ENCODE data around the genes CD79A, DEDD2 and ERF.

- RRBS, result 4% methylated on average over 7 of the region's 58 CpGs
Measured at GRCh38 chr19:41521842-41522552, 54.0 kb upstream of the CEACAM21 start.

DNA sequence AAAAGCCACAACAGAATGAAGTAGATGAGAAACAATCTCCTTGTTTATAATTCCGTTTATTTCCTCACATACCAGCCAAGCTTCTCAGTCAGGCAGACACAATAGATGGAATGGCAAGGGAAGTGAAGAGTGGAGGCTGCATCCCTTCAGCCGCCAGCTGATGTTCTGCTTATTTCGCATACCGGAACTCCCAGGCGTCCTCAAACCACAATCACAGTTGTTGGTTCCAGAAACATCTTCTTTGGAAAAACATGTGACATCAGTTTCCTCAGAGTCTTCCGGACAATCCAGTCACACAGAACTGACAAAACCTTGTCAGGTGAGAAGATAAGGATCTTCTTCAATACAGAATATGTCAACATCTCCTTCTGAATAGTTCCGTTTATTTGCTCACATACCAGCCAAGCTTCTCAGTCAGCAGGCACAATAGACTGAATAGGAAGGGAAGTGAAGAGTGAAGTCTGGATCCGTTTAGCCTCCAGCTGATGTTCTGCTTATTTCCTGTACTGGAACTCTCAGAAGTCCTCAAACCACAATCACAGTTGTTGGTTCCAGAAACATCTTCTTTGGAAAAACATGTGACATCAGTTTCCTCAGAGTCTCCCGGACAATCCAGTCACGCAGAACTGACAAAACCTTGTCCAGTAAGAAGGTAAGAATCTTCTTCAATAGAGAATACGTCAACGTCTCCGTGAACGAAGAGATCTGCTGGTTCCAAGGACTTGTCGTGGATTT lies 45.1 kb upstream of the CEACAM21 start:
- RRBS, result 1% methylated on average over 2 of the region's 15 CpGs

DNA sequence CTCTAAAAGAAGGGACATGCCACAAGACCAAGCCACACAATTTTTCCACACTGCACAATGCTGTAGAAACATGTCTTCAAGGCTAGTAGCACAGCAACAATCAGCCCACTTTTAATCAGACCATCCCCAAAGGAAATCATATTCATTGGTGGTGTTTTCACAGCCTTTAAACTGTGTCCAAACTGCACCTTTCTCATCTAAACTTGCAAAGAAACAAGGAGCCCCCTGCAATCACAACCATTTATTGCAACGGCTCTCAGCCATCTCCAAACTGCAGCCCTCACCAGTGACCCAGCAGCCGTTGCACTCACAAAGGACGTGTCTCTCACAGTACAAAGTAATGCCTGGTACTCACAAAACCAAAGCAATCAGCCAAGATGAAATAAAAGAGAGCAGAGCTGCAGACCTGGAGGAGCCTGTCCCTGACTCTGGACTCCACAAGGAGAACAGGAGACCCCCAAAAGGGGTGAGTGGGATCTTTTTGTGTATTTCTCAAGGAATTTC lies 20.3 kb upstream of the CEACAM21 start:
- RRBS, result no CpG with 5 or more reads among the region's 3 CpGs

GRCh38 chr19:41623124-41623669 lies 3.7 kb downstream of the CEACAM4 start:
- RRBS, result no CpG with 5 or more reads among the region's 8 CpGs

- RRBS, result no CpG with 5 or more reads among the region's 4 CpGs
Measured at GRCh38 chr19:41716292-41716535, 7.8 kb downstream of the CEACAM5 start.

DNA sequence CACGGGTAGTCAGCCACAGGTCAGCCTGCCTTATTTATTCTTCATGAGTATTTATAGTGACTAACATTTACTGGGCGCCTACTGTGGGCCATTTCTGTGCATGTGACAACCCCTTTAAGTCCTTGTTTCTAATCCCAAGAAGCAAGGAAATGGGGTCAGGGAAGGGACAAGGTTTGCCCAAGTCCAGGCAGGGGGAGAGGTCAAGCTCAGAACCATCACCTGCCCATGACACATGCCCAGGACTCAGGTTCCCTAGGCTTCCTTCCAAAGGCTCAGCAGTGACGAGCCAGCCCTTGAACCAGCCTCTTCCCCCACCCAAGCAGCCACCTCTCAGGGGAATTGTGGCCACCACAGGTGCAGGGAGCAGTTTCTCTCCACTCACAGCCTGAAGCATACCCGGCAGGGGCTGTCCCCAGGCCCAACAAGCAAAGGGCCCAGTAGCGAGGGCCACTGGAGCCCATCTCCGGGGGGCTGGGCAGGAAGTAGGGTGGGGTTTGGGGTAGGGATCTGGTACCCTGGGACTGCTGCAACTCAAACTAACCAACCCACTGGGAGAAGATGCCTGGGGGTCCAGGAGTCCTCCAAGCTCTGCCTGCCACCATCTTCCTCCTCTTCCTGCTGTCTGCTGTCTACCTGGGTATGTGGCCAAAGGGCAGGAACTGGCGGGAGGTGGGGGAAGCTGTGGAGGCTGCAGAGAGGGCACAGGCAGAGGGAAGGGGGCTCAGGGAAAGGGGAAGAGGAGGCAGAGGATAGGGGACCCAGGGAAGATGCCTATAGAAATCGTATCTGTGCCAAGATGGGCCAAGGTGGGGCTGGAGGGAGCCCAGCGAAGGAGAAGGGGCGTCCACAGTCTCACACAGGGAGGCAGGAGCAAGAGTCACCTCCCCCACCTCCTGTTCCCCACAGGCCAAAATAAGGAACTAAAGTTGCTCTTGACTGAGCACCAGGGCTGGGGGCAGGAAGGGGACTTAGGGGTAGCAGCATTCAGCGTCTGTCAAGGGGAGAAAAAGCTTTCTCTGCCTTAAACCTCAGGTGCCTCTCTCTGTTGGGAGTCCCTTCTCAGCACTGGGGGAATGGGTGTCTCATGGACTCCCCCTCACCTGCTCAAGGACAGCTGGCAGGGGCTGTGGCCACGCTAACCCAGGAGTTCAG lies at the start of gene CD79A:
Gene CD79A (plus strand): TSS at position 533 of the 1,152 bp plus-strand sequence.
- RRBS, result 52% methylated on average over 3 of the region's 12 CpGs

- RRBS, result 97% methylated on average over 2 of the region's 8 CpGs
Measured at GRCh38 chr19:41897603-41897963, 14.6 kb downstream of the ARHGEF1 start.

GRCh38 chr19:41912657-41913088 lies 15.6 kb downstream of the ERFL start:
- RRBS, result 33% methylated on average over 15 of the region's 23 CpGs

DNA sequence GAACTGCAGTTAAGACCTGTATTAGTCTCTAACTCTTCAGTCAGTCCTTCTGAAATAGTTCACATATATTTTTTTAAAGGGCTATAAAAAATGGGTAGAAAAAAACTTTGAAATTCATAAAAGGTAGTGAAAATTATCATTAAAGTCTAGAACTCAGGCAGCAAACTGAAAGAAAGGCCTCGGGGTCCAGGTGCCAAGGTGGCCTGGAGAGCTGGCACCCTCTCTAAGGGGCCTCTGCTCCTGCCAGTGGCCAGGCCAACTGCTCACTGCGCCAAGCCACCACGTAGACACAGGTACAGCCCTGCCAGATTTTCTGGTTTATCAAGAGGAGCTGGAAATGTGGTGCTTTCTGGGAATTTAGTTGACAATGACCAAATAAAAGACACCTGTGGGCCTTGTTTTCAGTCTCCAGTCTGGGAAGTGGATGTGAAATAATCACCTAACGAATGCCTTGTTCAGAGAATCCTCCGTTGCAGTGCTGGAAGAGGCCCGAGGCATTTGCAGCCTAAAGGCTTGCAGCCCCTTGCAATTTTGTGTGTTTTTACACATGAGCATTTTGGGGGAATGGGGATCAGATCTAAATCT lies 22.8 kb downstream of the ZNF574 start:
- RRBS, result no CpG with 5 or more reads among the region's 6 CpGs

DNA sequence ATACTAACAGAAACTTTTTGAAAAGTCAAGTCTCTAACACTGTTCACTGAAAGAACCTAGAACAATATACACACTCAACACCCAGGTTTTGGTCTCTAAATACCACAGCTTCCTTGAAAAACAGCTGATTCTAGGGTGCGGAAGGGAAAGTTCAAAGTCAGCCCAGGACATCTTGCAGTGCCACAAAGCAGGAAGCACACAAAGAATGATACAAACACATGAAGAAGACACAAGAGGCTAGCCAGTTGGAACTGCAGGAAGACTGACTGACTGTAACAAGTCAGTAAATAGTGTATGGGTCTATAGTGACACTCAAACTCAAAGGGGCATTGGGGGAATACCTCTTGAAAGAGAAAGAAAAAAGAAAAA lies 4.6 kb downstream of the DEDD2 start:
- RRBS, result no CpG with 5 or more reads among the region's 1 CpG

DNA sequence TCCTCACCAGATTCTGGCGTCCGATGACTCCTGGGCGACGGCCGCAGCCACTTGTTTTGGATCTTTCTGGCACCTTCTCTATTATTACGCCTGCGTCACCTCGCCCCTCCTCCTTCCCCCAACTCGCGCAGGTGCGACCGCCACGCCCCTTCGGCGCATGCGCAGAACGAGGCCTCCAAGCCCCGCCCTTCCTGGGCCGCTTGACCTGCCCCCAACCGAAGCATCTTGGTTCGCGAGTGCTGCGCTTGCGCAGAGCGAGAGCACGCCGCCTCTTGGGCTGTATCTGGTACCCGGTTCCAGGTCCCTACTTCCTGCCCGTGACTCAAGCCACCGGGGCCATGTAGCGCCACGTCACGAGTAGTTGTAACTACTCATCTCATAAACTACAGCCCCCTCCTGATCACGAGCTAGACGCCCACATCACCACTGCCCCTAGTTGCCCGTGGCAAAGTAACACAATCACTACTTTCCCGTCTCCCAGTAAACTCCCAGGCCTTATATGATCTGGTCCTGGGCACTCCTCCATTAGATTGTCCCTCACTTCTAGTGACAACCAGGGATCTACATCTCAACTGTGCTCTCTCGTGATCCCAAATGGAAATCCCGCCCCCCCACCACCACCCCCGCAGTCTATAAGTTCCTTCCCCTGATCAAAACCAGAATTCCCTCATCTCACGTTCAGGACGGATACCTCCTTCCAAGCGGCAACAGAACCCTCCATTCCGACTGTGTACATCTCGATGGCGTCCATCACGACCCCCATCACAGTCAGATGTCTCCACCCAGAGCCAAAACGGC lies at the start of gene DEDD2:
Gene DEDD2 (minus strand): TSS at position 53 of the 798 bp plus-strand sequence.
- RRBS, result no CpG with 5 or more reads among the region's 48 CpGs

DNA sequence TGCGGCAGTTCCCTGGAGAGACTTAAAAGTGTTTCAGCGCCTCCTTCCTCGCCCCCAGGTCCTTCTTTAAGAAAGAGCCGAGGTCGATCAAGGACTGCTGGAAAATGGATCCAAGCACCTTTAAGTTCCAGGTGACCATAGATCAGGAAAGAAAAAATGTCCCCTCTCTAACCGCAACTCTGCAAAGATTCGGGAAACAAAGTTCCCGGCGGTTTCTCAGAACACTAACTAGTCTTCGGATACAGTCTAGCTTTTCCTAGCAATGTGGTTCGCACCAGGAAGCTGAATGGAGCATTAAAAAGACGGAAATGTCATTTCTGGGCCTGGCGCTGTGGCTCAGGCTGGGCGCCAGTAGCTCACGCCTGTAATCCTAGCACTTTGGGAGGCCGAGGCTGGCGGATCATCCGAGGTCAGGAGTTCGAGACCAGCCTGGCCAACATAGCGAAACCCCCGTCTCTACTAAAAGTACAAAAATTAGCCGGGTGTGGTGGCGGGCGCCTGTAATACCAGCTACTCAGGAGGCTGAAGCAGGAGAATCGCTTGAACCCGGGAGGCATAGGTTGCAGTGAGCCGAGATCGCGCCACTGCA lies 1.1 kb upstream of the GSK3A start:
- RRBS, result no CpG with 5 or more reads among the region's 29 CpGs

- RRBS, result no CpG with 5 or more reads among the region's 5 CpGs
Measured at GRCh38 chr19:42252589-42252773, 2.4 kb downstream of the ERF start.

DNA sequence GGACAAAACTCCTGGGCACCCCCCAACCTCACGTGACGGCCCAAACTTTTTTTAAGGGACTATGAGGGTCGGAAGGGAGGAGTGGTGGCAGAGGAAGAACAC lies 2.0 kb downstream of the ERF start:
- RRBS, result no CpG with 5 or more reads among the region's 3 CpGs

DNA sequence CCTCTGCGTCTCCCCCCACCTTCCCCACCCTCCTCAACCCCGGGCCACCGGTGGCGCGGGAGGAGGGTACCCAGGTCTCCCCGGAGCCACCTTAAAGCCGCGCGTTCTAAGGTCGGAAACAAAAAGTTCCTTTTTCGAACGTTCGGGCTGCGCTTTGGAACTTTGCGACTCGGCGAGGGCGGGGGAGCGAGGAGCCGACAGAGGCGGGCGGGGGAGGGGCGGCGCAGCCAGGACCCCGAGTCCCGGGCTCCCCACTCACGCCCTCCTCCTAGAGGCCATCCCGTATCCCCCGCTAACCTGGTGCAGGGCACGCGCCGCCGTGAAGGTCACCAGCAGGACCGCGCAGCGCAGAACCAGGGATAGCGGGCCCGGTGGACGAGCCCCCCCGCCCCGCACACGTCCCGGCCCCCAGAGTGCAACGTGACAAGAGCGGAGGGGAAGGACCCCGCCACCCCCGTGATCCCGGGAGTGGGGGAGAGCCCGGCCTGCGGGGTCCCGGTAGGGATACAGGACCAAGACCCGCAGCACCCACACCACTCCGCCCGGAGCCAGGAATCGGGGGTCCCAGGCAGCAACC lies 600 bp downstream of the ERF start:
- RRBS, result 2% methylated on average over 13 of the region's 55 CpGs

- RRBS, result under 1% methylated on average over 27 of the region's 77 CpGs
Measured at GRCh38 chr19:42254817-42255717, at the start of gene ERF. Gene ERF, minus strand, starts transcription at chr19:42255128.

DNA sequence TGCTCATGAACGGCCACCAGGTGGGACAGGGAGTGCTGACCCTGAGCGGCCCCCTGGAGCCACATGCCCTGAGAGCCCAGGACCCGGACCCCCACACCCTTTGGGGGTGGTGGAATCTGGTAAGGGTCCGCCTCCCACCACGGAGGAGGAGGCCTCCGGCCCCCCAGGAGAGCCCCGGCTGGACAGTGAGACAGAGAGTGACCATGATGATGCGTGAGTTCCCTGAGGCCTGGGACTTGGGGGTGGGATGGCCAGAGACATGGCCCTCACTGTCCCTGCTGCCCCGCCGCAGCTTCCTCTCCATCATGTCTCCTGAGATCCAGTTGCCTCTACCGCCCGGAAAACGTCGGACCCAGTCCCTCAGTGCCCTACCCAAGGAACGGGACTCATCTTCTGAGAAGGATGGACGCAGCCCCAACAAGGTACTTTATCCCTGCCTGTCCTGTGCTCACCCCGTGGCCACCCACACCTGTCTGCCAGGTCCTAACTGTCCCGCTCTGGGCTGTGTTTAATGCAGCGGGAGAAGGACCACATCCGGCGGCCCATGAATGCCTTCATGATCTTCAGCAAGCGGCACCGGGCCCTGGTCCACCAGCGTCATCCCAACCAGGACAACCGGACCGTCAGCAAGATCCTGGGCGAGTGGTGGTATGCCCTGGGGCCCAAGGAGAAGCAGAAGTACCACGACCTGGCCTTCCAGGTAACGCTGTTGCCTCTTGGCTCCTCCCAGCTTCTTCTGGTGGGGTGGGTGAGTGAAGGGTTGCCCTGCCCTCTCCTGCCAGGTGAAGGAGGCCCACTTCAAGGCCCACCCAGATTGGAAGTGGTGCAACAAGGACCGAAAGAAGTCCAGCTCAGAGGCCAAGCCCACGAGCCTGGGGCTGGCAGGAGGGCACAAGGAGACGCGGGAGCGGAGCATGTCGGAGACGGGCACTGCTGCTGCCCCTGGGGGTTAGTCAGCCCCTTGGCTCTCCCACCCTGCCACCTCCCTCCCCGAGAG lies 14.6 kb upstream of the PRR19 start:
- RRBS, result 98% methylated on average over 5 of the region's 37 CpGs

- RRBS, result 89% methylated on average over 3 of the region's 22 CpGs
Measured at GRCh38 chr19:42288821-42289540, 13.0 kb upstream of the PRR19 start.

DNA sequence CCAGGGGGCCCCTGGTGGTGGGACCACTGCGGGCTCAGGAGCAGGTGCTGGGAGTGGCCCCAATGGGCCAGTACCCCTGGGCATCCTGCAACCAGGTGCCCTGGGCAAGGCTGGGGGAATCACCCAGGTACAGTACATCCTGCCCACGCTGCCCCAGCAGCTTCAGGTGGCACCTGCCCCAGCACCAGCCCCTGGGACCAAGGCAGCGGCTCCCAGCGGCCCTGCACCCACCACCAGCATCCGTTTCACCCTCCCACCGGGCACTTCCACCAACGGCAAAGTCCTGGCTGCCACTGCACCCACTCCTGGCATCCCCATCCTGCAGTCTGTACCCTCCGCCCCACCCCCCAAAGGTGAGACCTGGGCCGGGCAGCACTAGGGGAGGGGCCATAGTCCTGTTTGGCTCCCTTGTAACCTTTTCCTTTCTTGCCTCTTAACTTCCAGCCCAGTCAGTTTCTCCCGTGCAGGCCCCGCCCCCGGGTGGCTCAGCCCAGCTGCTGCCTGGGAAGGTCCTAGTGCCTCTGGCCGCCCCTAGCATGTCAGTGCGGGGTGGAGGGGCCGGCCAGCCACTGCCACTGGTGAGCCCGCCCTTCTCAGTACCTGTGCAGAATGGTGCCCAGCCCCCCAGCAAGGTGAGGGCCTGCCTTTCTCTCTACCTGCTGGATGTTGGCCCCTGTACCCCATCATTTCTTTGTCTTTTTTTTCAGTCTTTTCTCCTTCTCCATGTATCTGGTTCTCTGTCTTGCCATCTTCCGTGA lies 10.6 kb upstream of the PRR19 start:
- RRBS, result 68% methylated on average over 10 of the region's 17 CpGs

DNA sequence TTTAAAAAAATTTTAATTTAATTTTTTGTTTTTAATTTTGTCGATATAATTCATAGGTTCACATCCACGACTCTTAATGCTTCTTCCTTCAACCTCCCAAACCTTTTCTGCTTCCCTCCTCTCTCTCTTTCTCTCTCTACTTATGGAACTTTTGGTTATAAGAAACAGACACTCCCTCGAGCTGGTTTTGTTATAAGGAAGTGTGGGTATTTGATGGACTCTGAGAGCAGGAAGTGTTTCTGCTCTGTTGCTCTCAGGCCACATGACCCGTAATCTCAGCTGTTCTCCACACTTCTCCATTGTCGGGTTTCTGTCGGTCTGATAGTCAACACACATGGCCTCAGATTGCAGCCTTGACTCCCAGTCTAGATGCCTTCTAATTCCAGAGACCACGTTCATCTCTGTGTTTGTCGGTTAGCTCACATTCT lies 26.5 kb downstream of the CNFN start:
- RRBS, result no CpG with 5 or more reads among the region's 8 CpGs